Neural cell (in vitro differentiated cells): ENCODE results near the genes MAFG and NOTUM.

DNA sequence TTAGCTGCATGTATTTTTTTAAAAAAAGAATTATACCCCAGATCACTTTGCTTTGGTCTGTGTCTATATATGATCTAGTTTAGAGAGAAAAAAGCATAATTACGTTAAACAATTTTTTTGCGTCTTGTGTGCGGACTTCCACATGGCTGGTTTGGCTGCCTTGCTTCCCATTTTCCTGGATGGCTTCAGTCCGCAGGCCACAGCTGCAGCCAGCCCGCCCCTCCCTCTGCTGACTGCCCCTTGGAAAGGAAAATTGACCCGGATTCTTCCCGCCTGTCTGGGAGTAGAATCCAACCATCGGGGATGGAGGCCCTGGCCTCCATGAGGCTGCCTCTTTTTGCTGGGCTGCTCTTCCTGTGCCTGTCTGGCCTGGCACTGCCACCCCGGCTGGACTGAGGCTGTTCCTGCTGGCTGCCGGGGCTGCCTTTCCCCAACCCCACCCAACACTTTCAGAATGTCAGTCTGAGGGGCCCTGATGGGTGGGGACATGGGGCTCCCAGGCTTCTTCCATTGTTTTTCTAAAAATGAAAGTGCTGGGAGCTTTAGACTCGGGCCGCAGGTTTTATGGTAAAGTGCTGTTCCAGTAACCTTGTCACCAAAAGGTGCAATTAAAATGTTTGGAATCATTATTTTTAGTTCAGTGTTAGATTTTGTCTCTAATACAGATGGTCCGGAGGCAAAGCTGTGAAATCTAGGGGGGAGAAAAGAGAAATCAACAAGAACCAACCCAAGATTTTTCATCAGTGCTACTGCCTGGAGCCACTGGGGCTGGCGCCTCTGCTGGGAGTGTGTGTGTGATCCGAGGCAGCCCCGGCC lies 7.3 kb downstream of the BAHCC1 start:
- RAMPAGE, long total RNA, result no peak

GRCh38 chr17:81436266-81436971 lies 41.2 kb downstream of the BAHCC1 start:
- RAMPAGE, long total RNA, result no peak

- RAMPAGE, long total RNA, result no peak
Measured at GRCh38 chr17:81447024-81447887, 52.0 kb downstream of the BAHCC1 start.

DNA sequence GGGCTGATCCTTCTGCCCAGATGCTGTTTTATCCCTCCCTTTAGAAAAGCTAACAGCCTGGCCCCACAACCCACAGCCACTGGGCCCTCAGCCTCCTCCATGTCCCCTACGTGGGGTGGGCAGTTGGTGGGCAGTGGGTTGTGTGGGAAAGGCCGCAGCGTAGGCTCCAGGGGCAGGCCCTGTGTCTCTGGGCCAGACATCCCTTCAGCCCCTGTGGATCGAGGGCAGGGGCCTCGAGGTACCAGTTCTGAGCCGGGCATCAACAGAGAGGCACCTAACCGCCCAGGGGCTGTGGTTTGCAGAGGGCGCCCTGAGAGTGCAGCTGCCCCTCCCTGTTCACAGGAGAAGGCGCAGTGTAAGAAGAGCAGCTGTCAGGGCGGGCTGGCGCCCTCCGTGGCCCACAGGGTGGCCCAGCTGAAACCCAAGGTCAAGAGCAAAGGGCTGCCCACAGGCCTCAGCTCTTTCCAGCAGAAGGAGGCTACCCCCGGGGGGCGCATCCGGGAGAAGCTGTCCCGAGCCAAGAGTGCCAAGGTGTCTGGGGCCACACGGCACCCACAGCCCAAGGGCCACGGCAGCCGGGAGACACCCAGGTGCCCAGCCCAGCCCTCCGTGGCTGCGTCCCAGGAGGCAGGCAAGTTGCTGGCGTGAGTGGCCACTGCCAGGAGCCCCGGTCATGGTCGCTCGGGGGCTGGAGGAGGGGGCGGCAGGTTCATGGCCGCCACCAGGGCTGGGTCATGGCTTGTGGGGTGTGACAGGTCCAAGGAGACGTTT lies 56.5 kb downstream of the ACTG1 start:
- RAMPAGE, long total RNA, result no peak

DNA sequence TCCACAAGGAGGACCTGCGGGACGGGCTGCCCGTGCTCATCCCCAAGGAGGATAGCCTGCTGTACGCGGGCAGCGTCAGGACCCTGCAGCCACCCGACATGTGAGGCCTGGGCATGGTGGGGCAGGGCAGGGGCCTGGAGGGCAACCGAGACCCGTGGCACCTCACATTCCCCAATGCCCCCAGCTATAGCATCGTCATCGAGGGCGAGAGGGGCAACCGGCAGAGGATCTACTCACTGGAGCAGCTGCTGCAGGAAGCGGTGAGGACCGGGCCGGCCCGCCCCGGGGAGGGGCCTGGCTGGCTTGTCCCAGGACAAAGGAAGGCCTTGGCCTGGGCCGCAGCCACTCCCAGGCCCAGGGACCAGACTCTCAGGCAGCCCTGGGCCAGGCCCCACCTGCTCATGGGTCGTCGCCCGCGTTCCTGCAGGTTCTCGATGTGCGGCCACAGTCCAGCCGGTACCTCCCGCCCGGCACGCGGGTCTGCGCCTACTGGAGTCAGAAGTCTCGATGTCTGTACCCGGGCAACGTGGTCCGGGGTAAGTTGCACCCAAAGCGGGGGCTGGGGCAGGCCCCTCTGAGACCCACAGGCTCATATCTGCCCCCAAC lies 53.4 kb downstream of the ACTG1 start:
- RAMPAGE, long total RNA, result no peak

- RAMPAGE, long total RNA, result no peak
Measured at GRCh38 chr17:81464447-81465541, 47.8 kb downstream of the ACTG1 start.

DNA sequence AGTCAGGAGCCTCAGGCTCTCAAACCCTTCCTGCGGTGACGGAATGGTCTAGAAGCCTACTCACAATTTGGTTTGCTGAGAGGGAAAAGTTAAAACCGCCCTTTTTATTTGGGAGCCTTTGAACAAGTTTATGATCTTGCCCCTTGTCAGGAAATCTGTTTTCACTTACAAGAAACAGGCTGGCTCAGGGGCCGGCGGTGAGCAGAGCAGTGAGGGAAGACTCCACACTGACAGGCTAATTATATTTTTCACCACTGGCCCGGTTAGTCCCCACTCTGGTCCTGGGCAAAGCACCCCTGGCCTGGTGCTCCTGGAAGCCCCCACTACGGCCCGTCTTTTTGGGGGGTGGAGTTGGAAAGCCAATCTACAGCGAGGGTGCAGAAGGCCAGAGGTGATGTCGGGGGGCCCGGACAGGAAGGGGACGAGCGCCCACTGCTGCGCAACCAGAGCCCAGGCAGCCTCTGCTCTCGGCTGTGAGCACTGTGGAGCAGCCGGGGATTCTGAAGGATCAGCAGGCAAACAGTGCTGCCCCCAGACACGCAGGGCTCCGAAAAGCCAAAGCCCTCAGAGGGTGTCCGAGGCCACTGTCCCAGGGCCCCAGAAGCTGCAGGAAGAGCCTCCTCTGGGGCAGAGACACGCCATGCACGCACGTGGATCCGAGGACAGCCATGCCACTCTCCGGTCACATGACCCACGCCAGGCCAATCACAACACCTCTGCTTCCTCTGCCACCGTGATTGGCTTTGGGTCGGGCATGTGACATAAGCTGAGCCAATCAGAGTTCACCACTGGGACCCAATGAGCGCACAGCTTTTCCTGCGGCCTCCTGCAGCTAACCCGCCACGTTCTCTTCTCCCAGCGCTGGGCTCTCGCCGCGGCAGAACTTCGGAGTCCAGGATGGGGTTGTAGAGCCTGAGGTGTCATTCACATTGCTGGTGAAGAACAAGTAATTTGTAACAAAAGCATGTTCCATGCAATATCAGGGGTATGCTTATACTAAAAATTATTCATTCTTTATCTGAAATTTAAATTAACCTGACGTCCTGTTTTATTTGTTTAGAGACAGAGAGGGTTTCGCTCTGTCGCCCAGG lies 40.8 kb downstream of the ACTG1 start:
- RAMPAGE, long total RNA, result no peak

- RAMPAGE, long total RNA, result no peak
Measured at GRCh38 chr17:81491233-81491605, 21.4 kb downstream of the ACTG1 start.

DNA sequence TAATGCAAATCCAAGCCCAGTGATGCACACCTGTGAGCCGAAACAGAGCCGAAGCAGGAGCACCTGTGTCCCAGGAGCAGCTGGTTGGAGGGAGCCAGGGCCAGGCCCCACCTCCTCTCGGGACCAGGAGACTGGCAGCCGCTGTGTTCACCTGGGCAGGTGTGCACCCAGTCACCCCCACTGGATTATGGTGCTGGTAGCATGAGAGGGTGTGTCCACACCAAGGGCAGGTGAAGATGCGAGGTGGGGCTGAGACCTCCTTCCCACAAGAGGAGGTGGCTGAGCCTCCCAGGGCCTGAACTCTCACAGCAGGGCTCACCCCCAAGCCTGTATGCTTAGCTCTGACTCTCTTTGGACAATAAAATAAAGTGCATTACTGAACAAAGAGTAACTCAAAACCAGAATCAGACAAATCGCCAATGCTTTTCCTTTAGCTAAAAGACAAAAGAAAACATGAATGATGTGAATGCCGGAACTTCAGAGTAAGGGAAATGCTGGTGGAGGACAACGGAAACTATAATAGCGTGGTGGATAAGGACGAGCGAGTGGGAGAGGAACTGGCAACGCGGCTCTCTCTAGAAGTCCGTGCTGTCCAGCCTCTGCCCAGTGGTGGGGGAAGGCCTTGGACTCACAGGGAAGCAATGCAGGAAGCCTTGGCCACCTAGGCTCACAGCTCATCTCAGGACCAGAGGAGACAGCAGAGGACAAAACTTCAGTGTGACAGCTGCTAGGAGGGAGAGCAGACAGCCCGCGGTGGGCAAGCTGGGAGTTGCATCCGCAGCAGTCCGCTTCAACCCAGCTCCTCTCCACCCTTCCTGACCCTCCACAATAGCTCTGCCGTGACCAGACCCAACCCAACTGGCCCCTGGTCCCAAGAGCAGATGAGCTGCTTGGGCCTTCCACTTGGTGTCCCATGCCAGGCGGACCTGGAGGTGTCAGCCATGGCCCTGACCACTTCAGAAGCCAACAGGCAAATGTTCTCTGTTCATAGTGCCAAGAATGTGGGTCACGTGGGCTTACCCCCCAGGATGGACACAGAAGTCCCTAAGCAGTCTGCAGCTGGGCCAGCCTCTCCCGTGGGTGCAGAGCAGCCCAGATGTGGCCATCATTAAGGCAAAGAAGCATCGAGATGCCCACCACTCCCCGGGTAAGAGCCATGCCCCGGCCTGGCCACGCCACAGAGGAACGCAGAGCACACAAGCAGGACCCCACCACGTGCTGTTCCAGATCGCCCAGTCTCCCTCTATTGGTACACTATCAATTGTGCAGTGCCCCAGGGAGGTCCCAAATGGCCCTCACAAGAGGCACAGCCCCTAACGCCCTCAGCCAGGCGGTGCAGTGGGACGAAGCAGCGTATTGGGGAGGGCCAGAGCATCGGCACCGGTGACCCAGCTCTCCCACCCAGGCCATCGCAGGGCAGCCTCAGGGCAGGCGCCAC lies 5.3 kb upstream of the FAAP100 start:
- RAMPAGE, long total RNA, result no peak

DNA sequence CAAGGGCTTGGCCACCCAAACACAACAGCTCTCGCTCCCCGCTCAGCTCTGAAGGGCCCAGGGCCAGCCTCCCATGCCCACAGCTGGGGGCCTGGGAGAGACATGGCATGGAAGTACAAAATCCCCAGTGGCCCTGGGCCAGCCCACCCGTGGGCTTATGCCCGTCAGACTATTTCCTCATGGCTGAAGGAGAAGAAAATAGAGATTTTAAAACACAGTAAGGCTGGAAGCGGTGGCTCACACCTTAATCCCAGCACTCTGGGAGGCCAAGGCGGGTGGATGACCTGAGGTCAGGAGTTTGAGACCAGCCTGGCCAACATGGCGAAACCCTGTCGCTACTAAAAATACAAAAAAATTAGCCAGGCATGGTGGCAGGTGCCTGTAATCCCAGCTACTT lies 28.7 kb upstream of the FAAP100 start:
- RAMPAGE, long total RNA, result no peak

GRCh38 chr17:81702220-81703154 lies 680 bp upstream of the MRPL12 start:
- RAMPAGE, long total RNA, result no peak

GRCh38 chr17:81809367-81809908 lies 5.5 kb downstream of the GCGR start:
- RAMPAGE, long total RNA, result no peak

GRCh38 chr17:81876723-81877222 lies 5.6 kb upstream of the ARHGDIA start:
- RAMPAGE, long total RNA, result no peak

GRCh38 chr17:81926191-81926689 lies 1.3 kb downstream of the MAFG start:
- RAMPAGE, long total RNA, result no peak

DNA sequence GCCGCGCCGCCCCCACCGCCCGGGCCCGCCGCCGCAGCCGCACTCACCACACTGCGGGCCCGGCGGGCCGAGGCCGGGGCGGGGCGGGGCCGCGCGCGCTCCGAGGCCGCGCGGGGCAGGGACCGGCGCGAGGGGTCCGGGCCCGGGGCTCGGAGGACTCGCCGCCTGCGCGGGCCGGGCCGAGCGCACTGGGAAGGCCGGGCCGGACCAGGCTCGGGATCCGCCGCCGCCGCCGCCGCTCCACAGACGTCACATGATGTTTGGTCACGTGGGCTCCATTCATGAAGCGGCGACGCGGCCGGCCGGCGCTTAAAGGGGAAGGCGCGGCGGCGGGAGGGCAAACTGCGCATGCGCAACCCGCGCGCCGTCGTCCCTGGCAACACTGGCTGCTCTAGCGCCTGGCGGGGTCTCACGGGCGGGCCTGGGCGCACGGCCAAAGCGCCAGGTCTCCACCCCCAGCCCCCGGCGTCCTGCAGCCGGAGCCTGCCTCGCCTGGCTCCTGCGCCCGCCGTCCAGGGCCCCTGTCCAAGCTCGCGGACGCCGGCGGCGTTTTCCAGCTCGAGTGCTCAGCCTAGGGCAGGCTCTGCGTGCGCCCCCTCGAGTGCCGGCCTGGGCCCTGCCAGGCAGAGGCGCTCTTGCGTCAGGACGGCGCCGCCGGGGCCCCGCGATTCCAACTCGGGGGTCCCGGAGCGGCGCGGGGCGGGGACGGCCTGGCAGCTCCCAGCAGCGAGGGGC lies at the start of gene MAFG:
Gene MAFG, minus strand, starts transcription at position 255 of the 735 bp plus-strand sequence.
- RAMPAGE, long total RNA, result no peak

DNA sequence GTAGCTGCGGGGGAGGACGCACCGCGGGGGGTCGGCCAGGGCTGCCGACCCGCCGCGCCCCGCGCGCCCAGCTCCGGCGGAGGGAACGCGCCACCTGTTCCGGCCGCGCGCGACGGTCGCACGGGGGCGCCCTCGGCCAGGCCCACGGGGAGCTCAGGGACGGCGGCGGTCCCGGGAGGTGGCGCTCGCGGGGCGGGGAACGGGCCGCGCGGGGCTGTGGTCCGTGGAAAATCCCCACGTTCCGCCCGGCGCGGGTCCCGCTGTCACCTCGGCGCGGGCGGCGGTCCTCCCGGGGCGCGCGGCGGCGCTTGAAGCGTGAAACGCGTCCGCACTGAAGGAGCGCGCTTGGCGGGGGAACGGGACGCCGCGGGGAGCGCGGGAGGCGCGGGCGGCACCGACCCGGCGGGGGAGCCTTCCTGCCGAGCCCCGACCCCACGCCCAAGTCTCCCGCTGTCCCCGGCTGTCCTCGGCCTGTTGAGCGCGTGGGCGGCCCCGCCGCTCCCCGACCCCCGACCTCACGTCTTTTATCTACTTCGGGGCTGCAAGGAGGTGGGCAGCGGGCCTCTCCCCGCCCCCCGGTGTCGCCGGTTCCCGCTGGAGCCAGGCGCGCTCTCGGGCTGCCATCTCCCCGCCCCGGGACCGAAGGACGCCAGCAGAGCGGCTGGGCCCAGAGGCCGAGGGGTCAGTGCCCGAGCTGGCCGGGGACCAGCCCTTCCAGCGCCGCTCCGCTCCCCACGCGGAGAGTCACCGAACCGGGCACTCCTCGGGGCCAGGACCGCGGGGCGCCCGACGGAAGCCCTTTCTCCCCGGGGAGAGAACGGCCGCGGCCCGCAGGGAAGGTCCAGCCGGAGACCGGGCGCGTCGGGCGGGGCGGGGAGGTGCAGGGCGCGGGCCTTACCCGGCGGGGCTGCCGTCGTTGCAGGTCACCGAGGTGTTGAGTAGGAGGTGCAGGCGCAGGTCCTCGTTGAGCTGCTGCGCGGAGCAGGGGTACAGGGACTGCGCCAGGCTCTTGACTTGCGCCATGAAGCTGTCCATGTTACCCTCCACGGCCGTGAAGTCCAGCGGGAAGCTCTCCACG lies 959 bp downstream of the NOTUM start:
- RAMPAGE, long total RNA, result no peak

DNA sequence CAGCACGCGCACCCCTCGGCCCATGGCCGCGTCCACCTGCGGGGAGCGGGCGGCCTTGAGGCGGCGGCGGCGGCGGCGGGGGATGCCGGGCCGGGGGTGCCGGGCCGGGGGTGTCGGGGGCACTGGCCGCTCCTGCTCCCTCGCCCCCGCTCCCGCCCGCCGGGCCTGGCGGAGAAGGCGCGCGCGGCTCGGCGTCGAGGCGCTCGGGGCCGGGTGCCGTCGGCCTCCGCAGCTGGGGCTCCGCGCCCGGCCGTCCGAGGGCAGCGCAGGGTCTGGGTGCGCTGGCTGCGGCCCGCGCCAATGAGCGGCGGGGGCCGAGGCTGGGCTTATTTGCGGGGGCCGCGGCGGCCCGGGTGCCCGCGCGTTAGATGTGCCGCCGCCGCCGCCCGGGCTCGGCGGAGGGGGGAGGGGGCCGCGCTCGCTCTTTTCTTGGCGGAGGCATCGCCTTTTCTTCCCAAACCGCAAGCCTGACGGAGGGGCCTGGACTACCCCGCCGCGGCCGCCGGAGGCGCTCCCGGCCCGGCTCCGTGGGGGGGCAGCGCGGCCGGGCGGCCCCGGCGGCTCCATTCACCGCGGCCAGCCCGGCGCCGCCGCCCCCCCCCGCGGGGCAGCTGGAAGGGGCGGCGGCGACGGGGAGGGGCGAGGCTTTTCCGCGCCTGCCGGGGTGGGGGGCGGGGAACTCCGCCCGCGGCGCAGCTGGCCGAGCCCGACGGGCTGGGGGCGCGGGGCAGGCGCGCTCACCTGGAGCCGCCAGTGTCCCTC lies at the start of gene NOTUM:
Gene NOTUM, minus strand, starts transcription at position 302 of the 762 bp plus-strand sequence.
- RAMPAGE, long total RNA, result no peak

DNA sequence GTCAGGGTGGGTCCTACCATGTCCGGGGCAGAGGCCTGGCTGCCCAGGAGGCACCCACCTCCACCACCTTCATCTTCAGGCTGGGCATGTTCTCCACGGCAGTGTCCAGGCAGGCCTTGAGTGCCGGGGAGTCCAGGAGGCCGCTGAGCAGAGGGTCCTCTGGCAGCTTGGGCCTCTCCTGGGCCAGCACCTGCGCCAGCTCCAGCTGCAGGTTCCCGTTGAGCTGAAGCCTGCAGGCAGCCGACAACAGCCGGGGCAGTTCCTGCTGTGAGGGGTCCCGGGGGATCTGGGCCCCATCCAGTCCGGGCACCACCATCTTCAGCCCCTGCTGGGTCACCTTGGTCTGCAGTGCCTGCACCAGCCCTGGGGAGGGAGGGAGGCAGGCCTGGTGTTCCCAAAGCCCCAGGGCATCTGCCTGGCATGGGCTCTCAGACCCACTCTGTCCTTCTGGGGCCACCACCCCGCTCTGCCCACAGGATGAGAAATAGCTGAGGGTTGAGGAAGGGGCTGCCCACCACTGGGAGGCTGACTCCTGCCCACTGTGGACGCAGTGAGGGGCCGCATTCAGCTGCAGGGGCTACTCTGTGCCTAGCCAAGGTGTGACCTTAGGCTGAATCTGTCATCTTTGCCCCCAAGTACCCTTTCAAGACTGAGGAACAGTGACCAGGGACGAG lies 11.7 kb downstream of the FASN start:
- RAMPAGE, long total RNA, result no peak

- RAMPAGE, long total RNA, result no peak
Measured at GRCh38 chr17:82105700-82106960, 8.1 kb upstream of the FASN start.

DNA sequence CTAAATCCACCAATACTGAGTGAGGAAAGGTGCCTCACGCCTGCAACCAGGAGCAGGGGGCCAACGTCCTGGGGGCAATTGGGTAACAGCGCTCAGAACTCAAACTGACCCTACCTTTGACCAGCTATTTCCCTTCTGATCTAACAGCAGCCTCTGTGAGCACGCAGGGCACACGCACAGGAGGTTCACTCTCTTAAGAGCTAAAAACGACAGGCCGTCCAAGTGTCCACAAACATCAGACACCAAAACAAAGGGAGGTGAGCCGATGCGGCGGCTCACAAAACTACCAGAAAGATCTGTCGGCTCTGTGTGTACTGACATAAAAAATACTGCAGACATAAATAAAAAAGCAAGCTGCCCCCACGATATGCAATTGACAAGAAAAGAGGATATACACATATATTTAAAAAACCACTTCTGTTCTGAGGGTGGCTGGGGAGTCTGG lies 19.8 kb upstream of the FASN start:
- RAMPAGE, long total RNA, result no peak